Melanocyte of skin (primary cell): ENCODE measurements around the genes OR4K13, PNP and ARHGEF40.

- CAGE, long polyA plus RNA, 2 experiments = no peak in any of the 2 experiments
Measured at GRCh38 chr14:16055596-16056301, 2545.2 kb upstream of the OR11H12 start.

GRCh38 chr14:20035835-20036327 is at the start of gene OR4K13:
Gene OR4K13 (minus strand): TSS chr14:20036038.
- CAGE, long polyA plus RNA, 2 experiments = no peak in any of the 2 experiments

DNA sequence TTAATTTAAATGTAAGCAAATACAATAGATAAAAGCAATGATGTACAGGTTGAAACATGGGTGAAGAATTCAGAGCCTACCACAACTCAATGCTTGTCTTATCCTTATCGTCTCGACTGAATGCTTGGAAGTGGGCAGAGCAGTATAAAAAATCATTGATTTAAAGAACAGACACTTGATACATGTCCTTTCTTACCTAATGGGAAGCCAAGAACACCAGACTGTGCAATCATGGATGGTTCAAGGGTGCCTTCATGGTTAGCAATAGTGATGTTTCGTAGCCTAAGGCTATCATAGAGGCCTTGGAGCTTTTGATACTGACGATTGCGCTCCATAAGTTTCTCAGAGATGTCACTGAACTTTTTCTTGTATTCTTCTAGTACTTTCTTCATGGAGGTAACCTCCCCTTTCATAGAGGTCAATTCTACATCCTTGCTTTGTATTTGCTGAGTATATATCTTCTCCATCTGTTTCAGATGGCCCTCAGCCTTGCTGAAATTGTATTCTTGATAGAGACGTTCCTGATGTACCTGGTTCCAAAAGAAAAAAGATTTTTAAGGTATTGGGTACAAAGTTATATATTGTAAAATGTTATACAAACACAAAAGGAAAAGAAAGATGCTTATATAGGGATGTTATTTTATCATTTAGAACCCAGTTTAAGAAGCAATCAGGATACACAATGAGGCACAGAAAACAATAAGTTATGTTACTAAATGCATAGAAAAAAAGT is 7.7 kb upstream of the TTC5 start:
- CAGE, long polyA plus RNA, 2 experiments = no peak in any of the 2 experiments

DNA sequence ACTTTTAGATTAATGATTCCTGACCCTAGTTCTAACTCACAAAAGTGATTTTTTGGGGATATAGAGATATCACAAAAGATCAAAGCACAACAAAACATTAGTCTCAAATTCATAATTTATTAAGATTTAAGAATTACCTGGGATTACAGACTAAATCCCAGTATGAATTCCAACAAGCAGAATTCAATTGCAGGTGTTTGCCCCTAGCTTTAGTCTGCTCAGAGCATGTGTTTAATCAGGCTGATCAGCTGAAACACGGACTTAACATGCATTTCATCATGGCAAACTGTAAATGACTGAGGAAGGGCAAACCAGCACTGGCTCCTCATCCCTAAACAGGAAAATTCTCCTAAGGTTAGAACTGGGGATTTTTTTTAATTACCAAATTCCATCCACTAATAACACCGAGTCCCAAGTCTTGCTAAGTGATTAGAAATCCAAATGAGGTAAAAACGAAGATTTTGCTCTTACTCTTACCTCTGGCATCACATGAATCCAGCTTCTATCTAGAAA is 6.8 kb downstream of the CCNB1IP1 start:
- CAGE, long polyA plus RNA, 2 experiments = no peak in any of the 2 experiments

DNA sequence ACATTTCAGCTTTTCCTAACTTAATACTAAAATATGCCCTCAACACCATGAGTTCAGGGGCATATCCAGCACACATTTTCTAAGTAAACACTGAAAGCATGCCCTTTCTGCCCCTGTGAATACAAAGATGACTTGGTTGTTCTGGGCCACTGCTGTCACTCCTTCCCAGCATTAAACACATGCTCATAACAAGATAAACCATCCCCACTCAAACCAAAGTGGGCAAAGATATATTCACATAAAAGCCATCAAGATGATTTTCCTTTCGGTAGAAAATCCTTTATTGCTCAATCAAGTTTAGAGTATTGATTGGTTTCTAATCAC is 2.0 kb downstream of the CCNB1IP1 start:
- CAGE, long polyA plus RNA, 2 experiments = no peak in any of the 2 experiments

GRCh38 chr14:20415699-20416154 is 2.4 kb upstream of the TEP1 start:
- CAGE, long polyA plus RNA, 2 experiments = no peak in any of the 2 experiments

- CAGE, long polyA plus RNA, 2 experiments = start-site peak on the plus strand in 1 of 2 experiments, at chr14:20469405-20469438 at its widest, 83 to 759 reads per replicate
Measured at GRCh38 chr14:20468956-20469939, at the start of gene PNP. Gene PNP (plus strand): TSS chr14:20469406.

DNA sequence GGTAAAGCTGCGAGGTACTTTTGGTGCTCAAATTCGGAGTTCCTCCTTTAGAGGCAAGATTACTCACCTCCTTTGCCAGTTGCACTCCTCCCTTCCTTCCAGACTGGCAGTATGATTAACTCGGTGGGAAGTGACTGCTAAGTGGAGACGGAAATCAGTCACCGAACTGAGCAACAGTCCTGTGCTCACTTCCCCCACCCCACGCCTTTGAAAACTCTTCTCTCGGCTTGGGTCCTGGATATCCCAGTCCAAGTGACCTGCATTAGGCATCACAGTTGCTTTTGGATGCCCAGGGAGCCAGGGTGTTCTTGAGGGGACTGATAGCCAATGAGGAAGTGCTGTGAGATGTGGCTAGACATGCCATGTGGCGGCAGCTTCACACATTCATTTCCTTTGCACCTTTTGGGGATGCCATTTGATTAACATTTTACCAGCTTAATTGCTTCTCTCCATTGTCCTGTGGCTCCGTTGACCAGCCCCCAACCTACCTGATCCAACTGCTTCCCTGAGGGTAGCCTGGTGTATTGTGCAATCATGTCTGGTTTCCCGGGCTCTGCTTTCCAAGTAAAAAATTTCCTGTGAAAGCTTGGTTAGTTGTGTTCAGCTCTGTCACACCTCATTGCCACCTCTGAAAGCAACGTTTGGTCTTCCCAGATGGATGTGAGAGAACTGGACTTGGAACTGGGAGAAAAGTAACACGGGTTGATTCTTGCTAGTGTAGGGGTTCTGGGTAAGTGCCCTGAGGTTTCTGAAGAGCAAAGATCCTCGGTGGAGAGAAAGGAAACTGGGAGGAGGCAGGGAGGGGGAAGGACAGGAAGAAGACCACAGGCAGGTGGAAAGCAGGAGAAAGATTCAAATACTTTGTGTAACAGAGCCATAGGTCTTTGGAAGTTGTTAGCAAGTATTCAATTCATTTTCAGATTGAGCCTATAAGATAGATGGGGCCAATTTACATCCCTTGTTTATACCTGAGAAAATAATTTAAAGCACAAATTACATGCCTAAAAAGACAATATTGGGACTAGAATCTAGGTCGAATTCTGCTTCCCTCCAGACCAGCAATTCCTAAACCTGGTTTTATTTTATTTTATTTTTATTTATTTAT is 1.1 kb downstream of the PNP start:
- CAGE, long polyA plus RNA, 2 experiments = no peak in any of the 2 experiments

GRCh38 chr14:20610052-20610377 is 18.8 kb upstream of the RNASE12 start:
- CAGE, long polyA plus RNA, 2 experiments = no peak in any of the 2 experiments

GRCh38 chr14:20683891-20684050 is 589 bp upstream of the RNASE4 start:
- CAGE, long polyA plus RNA, 2 experiments = no peak in any of the 2 experiments

- CAGE, long polyA plus RNA, 2 experiments = no peak in any of the 2 experiments
Measured at GRCh38 chr14:20706586-20707442, 18.2 kb downstream of the ANG start.

- CAGE, long polyA plus RNA, 2 experiments = no peak in any of the 2 experiments
Measured at GRCh38 chr14:20802398-20802728, 281 bp downstream of the RNASE1 start.

DNA sequence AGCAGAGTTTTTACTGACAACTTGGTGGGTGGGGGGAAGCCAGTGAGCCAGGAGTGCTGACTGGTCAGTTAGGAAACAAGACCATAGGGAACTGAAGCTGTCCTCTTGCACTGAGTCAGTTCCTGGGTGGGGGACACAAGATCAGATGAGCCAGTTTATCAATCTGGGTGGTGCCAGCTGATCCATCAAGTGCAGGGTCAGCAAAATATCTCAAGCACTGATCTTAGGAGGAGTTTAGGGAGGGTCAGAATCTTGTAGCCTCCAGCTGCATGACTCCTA is 19.1 kb upstream of the RNASE1 start:
- CAGE, long polyA plus RNA, 2 experiments = no peak in any of the 2 experiments

DNA sequence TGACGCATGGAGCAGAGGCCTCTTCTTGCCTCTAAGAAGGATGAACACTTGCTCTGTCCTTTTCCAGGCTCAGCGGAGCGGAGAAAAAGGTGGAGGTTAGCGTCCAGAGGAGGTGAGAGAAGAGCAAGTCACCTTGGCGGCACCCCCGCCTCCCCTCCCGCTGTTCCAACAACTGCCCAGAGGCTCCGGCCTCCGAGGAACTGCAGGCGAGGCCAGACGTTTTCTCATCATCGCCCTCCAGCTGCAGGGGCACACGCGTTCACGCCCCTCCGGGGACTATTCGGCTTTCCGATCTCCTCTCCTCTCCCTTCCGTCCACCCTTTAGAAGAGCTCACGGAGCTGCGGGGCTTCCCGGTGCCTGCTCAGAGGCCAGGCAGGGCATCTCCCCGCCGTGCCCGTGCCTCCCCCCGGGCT is 1.3 kb upstream of the ARHGEF40 start:
- CAGE, long polyA plus RNA, 2 experiments = no peak in any of the 2 experiments

DNA sequence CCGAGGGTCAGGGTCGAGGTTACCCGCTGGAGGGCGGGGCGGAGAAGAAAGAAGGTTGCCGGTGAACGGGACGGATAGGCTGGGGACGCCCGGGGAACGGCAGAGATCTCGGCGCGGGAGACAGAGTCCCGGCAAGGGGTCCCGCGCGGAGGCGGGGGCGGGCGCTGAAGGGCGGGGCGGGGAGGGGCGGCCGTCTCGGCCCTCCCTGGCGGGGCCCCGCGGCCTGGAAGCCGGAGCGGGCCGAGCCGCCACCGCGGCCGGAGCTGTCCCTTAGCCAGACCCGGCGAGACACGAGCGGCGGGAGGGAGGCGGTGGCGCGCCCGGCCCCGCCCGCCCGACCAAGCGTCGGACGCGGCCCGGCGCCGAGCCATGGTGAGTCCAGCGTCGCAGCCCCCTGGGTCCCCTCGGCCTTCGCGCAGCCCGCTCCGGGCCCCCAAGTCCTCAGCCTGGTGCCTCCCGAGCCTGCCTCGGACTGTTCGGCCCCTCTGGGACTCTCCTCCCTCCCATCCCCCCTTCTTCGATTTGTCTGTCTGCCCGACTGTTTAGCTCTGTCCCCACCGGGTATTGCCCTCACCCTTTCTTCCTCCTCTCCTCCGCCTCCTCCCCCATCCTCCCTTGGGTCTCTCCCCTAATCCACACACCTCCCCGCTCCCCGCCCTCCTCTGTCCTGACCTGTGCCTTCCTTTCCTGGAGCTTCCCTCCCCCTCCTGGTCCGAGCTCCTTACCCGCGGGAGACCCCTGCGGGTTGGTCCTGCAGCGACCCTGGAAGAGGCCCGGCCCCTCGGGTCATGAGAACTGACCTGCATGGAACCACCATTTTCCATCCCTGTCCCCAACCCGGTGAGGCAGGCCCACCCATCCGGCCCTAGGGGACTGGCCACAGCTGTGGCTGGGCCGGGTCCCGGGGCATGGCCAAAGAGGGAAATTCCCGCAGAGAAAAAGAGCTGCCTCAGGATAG is at the start of gene ARHGEF40:
Gene ARHGEF40, plus strand, starts transcription at position 277 of the 958 bp plus-strand sequence.
- CAGE, long polyA plus RNA, 2 experiments = no peak in any of the 2 experiments

DNA sequence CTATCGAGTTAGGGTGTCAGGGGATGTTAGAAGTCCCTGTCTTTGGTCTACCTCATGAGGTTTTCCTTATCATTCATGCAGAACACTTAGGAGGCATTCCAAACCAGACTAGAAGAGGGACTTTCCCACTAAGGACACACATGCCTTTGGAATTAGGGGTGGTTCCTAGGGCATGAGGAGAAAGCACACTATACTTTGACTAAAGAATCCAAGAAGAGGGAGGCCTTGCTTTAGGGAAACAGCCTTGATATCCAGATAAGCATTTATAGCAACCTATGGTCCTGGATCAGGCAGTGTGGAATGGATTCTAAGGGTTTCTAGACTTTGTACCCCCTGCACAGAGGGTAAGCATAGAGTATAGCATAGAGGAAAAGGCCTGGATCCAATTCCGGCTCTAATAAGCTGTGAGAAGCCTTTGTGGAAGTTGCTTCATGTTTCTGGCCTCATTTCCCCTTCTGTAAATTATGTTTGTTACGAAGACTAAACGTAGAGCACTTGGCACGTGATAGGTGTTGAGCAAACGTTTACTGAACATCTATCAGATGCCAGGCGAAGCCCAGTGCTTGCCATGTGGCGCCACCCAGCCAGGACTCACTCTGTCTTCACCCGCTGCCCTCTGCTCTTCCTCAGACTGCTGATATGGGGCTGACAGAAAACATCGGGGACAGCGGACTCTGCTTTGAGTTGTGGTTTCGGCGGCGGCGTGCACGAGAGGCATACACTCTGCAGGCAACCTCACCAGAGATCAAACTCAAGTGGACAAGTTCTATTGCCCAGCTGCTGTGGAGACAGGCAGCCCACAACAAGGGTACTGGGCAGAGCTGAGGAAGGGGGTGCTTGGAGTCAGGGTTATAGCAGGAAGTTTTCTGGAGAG is 13.2 kb downstream of the ZNF219 start:
- CAGE, long polyA plus RNA, 2 experiments = no peak in any of the 2 experiments

DNA sequence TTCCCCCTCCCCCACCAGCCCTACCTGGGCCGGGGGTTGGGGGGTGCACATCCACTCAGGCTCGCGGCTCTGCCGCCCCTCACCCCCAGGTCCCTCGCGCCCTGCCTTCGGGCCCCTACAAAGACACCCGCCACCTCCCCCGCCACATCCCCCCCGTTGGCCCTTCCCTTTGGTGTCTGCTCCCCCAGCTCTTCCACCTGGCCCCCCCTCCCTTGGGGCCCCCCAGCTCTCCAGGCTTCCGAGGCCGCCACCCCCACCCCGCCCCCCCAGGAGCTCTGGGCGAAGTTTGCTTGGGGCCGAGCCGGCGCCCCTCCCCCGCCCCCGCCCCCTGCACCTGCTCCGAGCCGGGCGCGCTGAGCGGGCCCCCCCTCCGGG is 605 bp downstream of the ZNF219 start:
- CAGE, long polyA plus RNA, 2 experiments = no peak in any of the 2 experiments

DNA sequence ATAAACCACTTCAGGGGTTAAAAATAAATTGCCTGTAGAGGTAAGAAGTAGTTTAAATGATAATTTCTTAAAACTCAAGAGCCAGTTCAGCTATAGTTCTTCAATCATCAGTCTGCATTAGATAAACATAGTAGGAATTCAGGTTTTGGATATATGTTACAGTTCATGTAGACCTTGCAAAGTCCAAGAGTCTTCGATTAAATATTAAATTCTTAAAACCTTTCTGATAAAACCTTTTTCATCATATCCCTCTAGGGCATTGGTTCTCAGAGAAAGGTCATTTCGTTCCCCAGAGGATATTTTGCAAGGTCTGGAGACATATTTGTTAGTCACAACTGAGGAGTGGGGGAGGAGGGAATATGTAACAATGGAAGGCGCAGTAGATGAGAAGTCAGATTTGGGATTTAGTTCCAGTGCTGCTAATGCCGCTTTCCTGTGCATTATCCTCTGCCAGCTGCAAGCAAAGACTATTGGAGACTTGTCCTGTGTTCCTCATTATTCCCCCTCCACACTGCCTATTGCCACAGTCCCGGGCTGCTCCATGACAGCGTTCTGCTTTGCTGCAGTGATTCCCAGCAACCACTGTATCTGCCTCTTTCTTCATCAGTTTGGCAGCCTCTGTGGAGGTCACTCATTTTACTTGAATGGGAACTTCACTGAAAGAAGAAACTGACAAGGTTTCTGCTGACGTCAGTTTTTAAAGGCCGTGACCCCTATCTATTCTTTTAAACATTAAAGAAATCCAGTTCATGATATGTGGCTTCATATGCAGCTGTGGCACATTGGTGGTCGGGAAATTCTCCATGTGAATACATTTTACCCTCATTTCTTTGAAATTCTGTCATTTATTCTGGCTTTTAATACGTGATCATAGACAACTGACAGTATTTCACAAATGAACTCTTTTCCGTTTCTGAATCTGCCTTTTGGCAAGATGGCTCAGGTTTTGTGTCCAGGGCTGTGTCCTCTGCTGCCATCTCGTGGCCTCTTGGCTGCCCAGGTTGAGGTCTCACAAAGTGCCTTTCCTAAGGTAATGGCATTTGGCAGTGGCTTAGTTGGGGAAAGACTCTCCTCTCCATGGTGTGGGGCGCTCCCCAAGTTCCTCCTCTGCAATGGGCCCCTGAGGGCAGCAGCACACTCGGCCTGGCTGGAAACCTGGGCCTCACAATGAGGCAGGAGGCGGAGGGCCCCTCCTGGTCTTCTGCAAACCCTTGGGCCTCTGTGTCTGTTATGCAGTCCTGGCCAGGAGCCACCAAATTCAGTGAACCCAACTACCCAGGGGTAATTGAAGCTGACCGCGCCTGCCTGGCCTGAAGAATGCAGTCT is 5.7 kb downstream of the TMEM253 start:
- CAGE, long polyA plus RNA, 2 experiments = no peak in any of the 2 experiments

DNA sequence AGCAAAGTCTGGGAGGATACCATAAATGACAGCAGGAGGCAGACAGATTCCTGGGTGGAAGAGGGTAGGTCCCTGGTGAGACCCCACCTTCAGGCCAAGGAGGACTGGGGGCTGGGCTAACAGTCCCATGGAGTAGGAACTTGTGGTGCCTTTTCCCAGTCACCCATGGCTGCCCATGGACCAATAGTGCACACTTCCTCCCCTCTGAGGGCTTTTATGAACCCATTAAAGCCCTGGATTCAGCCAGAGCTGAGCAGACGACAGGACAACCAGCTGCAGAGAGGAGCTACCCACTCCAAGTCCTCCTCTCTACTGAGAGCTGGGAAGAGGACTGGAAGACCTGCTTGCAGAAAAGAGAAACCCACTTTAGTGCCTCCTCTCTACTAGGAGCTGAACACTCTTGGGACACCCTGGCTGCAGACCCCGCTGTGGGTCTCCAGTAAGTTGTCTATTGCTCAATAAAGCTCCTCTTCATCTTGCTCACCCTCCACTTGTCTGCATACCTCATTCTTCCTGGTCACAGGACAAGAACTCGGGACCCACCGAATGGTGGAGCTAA is 36.7 kb upstream of the OR5AU1 start:
- CAGE, long polyA plus RNA, 2 experiments = no peak in any of the 2 experiments

GRCh38 chr14:21203370-21203924 is 47.6 kb upstream of the OR5AU1 start:
- CAGE, long polyA plus RNA, 2 experiments = no peak in any of the 2 experiments